Daoy (cell line): ENCODE results near the genes GP6, SYT5, TMEM86B, TMEM190, ISOC2 and CCDC106.

DNA sequence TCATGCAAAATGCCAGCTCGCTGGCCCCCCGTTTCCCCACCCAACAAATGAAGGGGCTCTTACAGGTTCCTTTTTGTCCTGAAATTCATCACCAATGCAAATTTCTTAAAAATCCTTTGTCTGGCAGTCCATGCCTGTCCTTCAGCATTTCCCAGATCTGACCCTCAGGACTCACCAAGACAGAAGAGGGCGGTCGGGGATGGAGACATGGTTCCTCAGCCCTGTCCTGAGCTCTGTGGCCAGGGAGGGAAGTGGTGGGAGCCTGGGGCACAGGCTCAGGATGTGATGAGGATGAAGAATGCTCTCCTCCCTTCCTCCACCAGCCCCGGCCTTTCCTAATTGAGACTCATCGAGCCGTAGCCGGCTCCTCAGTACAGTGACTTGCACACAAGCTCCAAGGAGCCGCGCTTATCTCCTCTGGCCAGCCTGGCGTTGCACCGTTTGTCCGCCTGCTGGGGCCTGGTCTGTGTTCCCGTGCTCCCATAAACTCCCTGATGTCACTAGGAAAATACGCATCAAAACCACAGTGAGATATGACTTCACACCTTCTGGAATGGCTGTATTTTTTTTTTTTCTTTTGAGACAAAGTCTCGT is at the start of gene GP6:
Gene GP6 (minus strand): TSS at position 237 of the 594 bp plus-strand sequence.
- RAMPAGE, long total RNA = no peak

GRCh38 chr19:55048120-55049036 is 10.3 kb upstream of the GP6 start:
- RAMPAGE, long total RNA = no peak

- RAMPAGE, long total RNA = no peak
These were observed 16.5 kb downstream of the EPS8L1 start for GRCh38 chr19:55092015-55092652.

GRCh38 chr19:55094485-55095028 is 18.9 kb downstream of the EPS8L1 start:
- RAMPAGE, long total RNA = no peak

DNA sequence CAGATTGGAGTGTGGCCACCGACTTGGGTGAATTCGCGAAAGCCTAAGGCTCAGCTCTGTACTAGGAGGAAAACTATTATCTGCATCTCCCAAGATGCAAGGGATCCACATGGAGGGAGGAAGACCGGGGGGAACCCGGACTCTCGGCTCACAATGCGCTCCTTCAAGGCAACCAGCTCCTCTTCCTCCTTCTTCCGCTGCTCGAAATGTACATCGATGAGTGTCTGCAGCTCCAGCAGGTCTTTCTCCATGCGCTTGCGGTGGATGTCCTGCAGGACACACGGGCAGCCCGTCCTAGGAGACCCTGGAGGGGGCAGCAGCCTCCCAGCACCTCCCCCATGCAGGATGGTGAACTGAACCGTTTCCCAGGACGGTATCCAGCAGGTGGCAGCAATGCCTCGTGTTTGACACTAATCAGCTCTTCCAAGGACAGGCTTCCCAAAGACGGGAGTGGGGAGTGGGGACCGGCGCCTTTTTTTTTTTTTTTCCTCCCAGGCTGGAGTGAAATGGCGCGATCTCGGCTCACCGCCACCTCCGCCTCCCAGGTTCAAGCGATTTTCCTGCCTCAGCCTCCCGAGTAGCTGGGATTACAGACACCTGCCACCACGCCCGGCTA is 7.9 kb downstream of the TNNT1 start:
- RAMPAGE, long total RNA = no peak

DNA sequence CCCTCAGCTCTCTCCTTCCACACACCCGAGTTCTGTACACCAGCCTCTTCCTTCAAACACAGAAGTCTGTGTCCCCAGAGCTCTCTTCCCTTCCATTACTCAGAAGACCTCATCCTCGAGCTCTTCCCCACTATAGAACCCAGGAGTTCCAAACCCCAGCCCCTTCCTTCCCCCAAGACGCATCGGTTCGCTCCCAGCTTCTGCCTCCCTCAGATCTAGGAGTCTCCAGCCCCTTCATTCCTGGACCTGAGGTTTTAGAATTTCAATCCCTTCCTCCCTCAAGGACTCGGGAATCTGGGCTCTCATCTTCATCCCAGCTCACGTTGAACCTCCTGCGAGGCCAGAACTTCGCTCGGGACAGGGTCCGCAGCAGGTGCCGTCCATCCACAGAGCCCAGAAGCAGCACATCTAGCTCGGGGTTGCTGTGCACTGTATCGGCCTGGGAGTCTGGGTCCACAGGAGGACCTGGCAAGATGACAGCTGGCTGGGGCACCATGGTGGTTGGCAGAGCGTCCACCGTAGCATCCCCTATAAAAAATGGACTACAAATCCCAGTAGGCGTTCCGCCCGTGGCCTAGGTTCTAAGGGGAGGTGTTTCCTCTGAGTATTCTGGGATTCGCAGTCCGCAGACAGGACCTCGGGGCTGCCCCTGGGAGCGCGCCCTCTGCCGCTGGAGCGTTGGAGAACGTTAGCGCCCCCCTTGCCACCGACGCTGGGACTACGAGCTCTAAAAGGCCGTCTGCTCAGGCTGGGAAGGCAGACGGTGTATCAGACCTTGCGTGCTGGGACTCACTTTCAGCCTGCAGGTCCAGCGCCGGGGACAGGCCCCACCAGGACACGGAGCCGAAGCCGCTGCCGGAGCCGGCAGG is 643 bp downstream of the DNAAF3 start:
- RAMPAGE, long total RNA = no peak

- RAMPAGE, long total RNA = no peak
These were observed at the start of gene SYT5 for GRCh38 chr19:55179708-55180678. SYT5 (minus strand) TSS chr19:55180289.

GRCh38 chr19:55209794-55210685 is 739 bp upstream of the PTPRH start:
- RAMPAGE, long total RNA = no peak

- RAMPAGE, long total RNA = no peak
These were observed at the start of gene TMEM86B for GRCh38 chr19:55228654-55229075. TMEM86B (minus strand) TSS chr19:55228763.

GRCh38 chr19:55230351-55231304 is 2.1 kb upstream of the TMEM86B start:
- RAMPAGE, long total RNA = no peak

DNA sequence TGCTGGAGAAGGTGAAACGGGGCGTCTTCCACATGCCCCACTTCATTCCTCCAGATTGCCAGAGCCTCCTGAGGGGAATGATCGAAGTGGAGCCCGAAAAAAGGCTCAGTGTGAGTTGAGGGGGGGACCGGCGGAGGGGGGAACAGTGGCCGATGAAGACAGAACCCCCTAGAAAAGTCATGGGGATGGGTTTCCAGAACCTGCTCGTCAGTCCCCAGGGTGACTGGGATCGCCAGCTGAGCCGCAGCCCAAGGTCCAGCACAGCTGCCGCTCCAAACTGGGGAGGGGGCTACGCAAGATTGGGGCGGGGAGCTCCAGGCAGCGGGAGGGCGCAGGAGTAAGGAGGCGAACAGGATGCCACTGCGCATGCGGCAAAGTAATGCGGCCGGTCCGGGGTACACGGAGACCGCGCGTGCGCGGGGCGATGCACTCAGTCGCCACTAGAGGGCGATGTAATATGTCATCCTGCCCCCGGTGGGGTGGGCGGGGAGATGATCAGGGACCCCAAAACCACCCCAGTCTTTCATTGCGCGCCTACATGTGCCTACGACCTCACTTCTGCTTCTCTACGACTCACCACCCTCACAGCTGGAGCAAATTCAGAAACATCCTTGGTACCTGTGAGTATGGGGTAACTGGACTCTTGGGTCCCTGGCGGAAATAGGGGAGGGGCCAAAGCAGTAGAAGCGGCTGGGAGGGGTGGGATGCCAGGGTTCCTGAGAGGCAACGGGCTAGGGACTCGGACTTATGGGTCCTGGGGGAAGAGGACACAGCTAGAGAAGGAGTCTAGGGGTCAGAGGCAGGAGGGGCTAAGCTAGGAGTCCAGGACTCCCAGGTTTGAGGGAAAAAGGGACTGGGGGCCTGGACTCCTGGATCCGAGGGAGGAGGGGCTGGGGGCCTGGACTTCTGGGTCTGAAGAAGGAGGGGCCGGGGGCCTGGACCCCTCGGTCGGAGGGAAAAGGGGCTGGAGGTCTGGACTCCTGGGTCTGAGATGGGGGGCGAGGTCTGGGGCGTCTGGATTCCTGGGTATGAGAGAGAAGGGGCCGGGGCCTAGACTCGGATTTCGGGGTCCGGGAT is 18.1 kb downstream of the BRSK1 start:
- RAMPAGE, long total RNA = no peak

DNA sequence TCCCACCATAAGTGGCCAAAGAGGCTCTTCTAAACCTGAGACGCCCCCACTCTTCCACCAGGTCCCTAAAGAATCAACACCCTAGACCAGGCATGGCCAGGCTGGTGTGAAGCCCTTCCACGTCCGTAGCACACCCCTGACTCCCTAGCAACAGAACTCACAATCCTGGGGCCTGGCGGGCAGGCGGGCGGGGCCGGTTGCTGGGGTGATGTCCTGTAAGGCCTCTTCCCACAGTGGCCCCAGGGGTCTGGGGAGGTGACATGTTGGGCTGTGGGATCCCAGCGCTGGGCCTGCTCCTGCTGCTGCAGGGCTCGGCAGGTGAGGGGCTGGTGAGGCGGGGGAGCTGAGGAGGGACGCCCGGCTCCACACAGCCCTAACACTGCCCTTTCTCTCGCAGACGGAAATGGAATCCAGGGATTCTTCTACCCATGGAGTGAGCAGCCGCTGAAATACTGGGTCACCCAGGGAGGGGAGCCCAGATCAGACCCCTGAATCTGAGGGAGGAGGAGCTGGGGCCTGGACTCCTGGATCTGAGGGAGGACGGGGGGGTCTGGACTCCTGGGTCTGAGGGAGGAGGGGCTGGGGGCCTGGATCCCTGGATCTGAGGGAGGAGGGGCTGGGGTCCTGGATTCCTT is at the start of gene TMEM190:
Gene TMEM190 (plus strand): TSS at position 233 of the 635 bp plus-strand sequence.
- RAMPAGE, long total RNA = no peak

DNA sequence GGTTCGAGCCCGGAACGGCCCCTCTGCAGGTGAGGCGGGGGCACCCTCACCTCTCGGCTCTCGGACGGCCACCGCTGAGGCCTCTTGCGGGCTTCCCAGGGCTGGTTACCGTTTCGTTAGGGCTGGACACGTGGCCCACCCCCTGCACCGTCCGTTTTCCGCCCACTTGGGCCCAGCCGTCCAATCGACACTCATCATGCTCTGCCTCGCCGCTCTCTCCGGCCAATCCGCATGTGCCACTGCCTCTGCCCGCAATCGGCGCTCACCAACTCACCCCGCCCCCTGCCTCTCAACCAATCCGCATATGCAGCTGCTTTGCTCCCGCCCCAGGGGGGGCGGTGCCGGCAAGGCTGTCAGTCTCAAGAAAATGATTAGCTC is at the start of gene ISOC2:
Gene ISOC2 (minus strand): TSS at position 118 of the 378 bp plus-strand sequence.
- RAMPAGE, long total RNA = start-site peak on the minus strand centred at position 123 of the sequence, 83 bp wide, 313 and 126 reads in 2 replicates

GRCh38 chr19:55467722-55468180 is 3.2 kb upstream of the C19orf85 start:
- RAMPAGE, long total RNA = no peak

- RAMPAGE, long total RNA = no peak
These were observed 17.4 kb downstream of the ZNF579 start for GRCh38 chr19:55563264-55563632.

- RAMPAGE, long total RNA = no peak
These were observed 5.2 kb upstream of the ZNF579 start for GRCh38 chr19:55585591-55586411.

DNA sequence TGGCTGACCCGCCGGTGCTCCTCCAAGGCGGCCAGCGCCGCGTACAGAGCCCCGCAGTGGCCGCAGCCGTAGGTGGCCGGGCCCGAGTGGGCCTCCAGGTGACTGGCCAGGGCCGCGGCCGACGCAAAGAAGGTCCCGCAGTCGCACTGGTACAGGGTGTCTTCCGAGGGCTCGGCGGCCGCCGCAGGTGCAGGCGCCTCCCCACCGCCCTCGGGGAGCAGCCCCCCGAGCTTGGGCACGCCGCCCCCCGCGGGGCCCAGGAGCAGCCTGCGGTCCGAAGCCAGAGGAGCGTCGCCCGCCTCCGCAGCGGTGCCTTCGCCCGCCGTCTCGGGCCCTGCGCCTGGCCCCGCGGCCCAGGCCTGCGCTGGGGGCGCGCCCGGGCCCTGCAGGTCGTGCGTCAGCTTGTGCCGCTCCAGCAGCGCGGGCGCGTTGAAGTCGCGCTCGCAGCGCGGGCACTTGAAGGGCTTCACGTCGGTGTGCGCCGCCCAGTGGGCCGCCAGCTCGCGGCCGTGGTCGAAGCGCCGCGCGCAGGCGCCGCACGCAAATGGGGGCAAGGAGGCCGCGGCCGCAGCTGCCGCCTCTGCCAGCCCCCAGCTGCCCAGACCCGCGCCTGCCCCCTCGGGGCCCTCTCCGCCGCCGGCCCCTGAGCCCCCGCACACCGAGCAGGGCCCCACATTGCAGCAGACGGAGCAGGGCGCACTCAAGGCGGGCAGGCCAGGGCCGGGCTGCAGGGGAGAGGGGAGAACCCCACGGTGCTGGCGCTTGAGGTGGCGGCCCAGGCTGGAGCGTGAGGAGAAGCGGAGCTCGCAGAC is 6.3 kb downstream of the FIZ1 start:
- RAMPAGE, long total RNA = no peak

- RAMPAGE, long total RNA = no peak
These were observed 3.6 kb upstream of the ZNF580 start for GRCh38 chr19:55637068-55637691.

DNA sequence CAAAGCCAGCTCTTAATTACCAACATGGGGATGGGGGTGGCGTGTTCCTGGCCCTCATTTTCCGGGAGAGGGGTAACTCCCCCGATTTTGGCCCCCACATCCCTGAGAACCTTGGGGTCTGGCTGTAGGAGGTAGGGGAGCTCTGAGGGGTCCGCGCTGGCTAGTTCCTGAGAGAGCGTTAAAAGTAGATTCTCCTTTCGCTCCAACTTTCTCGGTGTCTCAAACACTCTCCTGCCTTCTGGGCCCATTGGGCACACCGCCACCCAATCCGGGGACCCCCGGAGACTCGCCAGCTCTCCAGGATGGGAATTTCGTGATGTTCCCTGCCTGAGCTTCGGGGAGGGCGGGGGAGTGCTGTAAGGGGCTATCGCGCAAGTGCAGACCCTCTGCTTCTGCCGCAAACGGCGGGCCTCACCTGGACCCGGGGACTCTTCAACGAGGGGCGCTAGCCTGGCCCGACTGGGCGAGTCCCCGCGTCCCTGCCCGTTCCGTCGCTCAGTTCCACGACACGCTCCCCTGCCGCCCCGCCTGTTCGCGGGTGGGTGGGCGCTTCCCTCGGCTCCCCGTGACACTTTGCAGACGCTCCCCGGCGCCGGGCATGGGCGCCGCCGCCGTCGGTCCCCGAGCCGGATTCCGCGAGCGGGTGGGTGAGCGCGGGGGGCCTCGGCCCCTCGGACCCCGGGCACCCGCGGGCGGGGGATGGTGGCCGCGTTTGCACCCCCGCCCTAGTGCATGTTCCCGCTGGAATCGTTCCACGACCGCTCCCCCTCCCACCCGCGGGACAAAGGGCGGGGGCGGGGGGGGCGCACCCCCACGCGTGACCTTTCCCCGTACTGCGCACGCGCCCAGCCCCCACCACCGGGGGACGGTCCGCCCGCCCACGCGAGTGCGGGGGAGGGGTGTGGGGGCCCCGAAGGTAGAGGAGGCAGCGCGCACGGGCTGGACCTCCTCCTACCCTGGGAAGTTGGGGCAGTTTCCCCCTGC is at the start of gene CCDC106:
Gene CCDC106 (plus strand): TSS at position 578 of the 984 bp plus-strand sequence.
- RAMPAGE, long total RNA = no peak

- RAMPAGE, long total RNA = no peak
These were observed 16.8 kb downstream of the EPN1 start for GRCh38 chr19:55691774-55692352.